Urinary bladder (tissue), 3 donors: ENCODE results near the gene EML5.

GRCh38 chr14:81449829-81450415 lies 49.8 kb upstream of the STON2 start:
- PRO-cap, result no peak
- RAMPAGE, long total RNA, result start-site peak on the minus strand at chr14:81450117-81450138, 31 and 79 reads in 2 replicates

DNA sequence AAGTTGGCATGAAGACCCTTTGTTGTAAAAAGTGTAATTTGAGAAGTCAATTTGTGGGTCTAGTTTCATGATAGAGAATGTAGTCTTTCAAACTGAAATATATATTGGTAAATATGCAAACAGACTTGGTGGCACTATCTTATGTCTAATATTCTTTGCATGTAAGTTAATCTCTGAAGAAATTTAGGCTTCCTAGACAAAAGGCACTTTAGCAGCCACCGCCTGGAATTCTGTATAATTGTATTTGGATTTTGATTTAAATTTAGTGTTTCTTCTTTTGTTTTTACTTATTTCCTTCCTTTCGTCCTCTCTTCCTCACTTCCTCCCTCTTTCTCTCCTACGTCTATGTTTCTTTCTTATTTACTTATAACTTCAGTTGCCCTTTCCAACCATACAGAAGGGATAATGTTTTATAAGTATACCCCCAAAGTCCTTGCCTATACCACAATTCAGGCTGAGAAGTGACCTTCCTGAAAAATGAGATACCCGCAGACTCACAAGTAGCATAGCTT lies 215.6 kb upstream of the SEL1L start:
- PRO-cap, result no peak
- RAMPAGE, long total RNA, result no peak

DNA sequence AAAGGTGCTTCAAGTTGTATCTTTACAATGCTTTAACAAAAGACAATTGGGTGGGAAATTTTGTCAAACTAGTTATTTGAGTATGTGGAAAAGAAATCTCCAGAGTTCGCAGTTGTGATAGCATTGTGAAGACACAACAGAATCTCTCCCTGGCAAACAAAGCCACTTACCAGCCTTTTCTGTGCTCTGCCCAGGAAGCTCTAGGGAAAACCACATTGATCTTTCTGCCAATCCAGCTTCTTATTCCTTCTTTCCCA lies 166.2 kb upstream of the FLRT2 start:
- PRO-cap, result no peak
- RAMPAGE, long total RNA, result no peak

DNA sequence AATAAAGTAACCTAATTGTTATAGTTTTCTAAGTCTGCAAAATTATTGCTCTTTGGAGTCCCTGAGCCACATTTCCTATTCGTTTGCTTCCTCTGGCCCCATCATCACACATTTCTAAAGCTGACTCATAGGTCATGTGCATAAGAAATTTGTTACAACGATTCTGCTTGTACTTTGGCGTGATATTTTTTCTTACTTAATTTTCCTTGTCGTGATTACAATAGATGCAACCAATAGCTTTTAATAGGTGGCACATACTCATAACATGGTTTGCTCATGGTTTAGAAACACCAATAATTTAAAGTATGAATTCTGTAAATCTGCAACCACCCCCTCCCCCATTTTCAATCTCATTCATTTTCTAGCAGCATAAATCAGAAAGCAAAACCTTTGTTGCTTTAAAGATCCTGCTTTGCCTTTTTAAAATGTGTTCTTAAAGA lies 1.8 kb upstream of the FLRT2 start:
- PRO-cap, result no peak
- RAMPAGE, long total RNA, result no peak

GRCh38 chr14:85536236-85537232 lies 6.6 kb downstream of the FLRT2 start:
- PRO-cap, result no peak
- RAMPAGE, long total RNA, result no peak

DNA sequence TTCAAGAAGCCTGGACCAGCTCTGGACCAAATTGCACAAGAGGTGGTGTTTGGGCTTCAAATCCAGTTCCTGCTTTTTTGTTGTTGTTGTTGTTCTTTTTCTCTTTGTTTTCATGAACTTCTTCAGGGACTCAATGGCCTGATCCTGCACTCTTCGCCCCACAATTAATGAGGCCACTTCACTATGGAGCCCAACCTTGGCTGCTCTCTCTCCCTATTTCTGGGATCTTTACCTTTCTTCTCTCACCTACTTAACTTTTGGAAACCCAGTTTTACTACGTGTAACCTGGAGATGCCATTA lies 38.5 kb downstream of the FLRT2 start:
- PRO-cap, result no peak
- RAMPAGE, long total RNA, result no peak

DNA sequence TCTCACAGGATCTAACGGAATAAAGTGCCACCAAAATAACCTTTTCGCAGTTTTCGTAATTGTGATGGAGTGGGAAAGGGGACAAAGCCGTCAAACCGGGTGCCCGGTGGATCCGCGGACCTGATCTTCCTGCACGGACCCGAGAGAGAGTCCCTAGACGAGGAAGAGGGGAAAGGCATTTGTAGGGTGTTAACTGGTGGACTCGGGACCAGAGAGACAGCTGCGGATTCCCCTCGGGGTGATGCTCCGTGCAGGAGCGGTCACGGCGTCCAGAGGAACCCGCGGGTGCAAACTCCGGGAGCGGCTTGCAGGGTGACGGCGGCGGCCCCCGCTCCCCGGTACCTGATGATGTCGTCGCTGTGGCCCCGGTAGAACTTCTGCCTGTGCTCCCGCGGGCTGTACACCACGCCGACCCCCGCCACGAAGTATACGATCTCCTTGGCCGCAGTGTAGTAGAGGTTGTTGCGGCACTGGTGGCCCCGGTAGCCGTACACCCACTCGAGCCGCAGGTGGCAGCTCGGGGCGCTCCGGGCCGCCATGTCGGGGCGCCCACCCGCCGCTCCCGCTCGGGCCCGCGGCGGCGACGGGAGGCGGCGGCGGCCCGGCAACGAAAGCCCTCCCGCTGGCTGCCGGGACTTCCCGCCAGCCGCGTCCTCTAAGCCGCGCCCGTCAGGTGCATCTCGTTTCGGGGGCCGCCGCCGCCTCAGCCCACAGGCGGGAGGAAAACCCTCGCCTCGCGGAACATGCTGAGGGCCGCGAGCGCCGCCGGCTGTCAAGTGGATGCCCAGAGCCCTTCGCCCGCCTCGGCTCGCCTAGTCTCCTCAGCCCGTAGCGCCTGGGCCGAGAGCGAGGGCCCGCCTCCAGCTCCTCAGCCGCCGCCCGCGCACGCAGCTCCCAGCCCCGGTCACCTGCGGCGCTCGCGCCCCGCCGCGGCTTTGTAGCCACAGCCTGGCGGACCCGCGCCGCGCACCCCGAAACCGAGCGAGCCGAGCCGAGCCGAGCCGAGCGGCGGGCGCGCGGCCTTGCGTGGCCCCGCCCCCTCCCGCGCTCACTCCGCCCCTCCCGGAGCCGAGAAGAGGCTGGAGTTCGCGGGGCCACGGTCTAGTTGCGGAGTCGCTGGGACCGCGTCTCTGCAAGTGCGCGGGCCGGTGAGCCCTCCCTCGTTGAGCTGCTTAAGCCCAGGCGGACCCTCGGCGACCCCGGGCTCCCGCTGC lies at the start of gene EML5:
Gene EML5, minus strand, starts transcription at position 989 of the 1,214 bp plus-strand sequence.
- PRO-cap, result bidirectional peak, plus-strand start at position 1,104 of the sequence, minus-strand start at position 910 of the sequence
- RAMPAGE, long total RNA, result no peak

- PRO-cap, result no peak
- RAMPAGE, long total RNA, result no peak
Observed at GRCh38 chr14:88829091-88829717, 4.8 kb downstream of the TTC8 start.

DNA sequence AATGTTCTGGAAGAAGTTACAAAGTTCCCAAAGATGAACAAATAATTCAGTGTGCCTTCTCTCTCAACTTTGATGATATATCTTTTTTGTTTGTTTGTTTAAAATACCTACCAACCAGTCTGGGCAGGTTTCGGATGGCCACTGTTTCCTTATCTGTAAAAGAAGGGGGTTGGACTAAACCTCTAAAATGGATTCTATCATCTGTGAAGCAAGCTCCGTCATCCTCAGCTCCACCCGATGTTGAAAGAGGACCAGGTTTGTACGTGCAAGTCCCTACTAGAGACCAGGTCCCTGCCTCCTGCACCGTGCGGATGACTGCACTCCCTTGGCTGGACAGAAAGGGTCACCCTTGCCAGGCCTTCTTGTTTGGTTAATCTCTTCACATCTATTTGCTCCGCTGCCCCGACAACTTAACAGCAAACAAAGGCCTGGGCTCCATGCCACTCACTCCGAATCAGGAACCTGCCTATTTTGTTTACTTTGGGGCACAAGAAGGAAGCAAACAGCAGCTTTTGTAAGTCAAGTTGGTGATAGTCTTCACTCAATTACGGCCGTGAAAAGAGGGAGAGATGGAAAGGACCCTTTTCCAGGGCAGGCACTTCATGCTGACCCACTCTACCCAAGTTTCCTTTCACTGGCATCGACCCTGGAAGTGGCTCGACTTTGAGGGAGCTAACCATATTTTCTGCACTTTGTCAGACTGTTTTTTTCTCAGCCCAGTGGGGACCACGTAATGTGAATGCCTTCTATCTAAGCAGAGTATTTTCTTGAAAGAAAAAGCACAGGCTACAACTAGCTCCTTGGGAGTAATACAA lies 202.8 kb downstream of the FOXN3 start:
- PRO-cap, result no peak
- RAMPAGE, long total RNA, result no peak

GRCh38 chr14:89292095-89292775 lies 124.8 kb downstream of the FOXN3 start:
- PRO-cap, result no peak
- RAMPAGE, long total RNA, result no peak

DNA sequence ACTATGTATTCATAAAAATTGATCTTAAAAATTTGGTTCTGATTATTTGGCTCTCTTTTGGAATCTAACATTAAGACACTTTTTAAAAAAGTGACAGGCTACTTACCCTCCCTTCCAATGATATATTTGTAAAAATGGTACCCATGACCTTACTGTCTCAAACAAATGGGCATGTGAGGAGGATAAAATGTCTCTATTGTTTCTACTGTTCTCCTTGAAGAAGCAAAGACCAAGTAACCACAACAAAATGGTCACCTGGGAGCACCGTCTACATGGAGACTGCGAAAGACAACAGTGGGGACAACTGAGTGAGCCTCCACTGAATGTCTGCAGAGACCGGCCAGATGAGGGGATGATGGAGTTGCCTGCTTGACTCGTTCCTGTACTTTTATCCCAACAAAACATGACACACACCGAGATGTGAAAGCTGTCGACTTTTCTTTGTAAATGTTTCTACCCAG lies 67.0 kb downstream of the FOXN3 start:
- PRO-cap, result no peak
- RAMPAGE, long total RNA, result no peak

GRCh38 chr14:89352030-89352575 lies 64.9 kb downstream of the FOXN3 start:
- PRO-cap, result no peak
- RAMPAGE, long total RNA, result no peak

DNA sequence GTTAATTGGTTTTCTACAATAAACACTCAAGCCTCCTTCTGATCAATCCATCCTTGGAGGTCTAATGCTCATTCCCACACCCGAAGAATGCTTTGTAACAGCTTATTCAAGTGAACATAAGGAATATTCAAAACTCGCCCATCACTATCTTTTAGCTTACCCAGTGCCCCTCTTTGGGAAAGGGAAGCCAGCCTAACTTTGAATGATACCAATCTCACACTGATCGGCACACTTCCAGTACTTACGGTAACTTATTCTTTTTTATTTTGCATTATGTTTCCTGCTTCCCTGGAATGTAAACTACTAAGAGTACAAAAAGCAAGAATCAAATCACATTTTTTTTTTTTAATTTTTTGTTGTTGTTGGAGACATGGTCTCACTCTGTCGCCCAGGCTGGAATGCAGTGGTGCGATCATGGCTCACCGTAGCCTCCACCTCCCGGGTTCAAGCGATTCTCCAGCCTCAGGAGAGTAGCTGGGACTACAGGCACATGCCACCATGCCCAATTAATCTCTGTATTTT lies 14.1 kb downstream of the FOXN3 start:
- PRO-cap, result no peak
- RAMPAGE, long total RNA, result no peak

DNA sequence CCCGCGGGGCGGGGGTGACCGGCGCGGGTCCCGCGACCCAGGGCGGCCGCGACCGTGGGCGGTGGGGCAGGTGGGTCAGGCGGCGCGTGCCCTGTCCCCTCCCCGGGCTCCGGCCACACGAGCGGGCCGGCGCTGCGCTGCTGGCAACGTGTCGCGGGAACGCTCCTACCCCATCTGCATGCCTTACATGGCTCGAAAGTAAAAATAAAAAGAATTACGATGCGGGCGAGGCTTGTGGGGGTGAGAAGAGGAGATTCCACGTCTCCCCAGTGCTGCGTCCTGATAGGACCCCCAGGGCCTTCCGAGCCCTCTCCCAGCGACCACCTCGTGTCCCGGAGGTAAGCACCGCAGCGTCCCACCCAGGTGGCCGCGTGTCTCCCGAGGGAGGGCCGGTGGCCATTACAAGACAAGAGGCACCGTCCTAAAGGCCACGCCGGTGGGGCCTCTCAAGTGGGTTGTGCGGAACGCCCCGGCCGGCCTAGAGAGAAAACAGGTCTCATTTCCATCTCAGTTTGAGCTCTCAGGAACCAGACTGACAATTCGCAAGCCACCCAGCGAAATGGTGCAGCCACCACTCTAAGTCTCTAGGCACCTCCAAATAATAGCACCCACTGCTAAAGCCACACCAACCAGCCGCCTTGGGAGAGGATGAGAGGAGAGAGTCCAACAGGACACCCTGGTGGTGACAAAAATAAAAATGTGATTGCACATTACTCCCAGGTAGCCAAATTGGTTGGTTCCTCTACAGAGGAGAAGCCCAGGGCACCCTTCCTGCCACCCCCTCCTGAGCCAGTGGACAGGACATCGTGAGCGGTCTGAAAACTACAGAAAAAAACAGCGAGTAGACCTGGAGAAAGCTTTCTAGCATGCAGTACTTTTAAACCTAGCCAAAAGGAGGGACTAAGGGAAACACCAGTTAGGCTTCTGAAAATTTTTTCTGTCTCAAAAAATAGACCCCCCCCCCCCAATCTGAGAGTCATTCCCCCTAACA lies 721 bp upstream of the FOXN3 start:
- PRO-cap, result bidirectional peak, plus-strand start at position 235 of the sequence, minus-strand start at position 112 of the sequence
- RAMPAGE, long total RNA, result no peak

DNA sequence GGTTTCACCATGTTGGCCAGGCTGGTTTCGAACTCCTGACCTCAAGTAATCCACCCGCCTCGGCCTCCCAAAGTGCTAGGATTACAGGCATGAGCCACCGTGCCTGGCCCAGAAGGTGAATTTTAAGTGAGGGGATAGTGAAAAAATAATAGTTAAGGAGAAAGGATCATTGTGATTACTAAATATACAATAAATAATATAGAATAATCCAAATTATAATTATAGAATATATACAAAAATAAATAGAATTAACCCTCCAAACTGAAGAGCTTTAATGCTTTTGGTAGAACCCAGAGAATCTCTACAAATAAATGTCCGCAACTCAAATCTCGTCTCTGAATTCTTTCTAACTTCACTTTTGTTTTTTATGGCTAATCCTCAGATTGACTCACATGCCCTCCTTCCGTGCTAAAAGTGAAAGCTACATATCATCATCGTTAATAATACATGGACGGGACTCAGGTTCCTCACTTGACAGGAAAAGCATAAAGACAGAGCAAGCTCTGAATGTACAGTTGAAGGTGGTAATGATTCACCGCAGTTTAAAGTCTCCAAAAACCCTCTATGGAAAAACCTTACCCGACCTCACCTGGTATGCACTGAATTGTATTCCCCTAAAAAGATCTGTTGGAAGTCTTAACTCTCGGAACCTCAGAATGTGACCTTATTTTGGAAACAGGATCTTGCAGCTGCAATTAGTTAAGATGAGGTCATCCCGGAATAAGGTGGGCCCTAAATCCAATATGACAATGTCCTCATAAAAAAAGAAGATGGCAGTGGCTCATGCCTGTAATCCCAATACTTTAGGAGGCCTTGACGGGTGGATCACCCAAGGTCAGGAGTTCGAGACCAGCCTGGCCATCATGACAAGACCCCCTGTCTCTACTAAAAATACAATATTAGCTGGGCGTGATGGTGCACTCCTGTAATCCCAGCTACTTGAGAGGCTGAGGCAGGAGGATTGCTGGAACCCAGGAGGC lies 147.3 kb upstream of the FOXN3 start:
- PRO-cap, result no peak
- RAMPAGE, long total RNA, result no peak

DNA sequence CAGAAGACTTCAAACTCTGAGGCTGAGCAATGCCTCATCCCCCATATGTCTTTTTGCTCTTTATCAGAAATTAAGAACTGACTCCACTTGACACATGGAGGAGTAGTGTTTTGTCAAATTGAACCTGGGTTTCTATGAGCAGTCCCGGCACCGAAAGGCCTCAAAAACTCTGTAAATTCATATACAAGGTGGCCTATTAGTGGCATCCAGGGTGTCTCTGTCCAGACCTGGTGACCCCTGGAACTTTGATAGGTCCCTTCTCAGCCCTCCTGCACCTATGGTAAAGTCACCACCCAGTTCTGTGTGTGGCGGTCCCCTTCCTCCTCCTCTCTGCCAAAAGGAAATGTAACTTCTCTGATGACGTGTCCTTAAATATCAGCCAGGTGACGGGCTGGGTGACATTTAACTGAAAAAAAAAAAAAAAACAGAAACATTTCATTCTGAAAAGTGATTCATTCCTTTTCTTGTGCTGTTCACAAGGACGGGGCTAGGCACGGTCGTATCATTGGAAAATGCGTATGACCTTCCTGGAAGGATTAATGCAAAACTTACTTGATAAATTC lies 204.0 kb upstream of the FOXN3 start:
- PRO-cap, result unidirectional peak, minus-strand start at position 332 of the sequence
- RAMPAGE, long total RNA, result no peak

DNA sequence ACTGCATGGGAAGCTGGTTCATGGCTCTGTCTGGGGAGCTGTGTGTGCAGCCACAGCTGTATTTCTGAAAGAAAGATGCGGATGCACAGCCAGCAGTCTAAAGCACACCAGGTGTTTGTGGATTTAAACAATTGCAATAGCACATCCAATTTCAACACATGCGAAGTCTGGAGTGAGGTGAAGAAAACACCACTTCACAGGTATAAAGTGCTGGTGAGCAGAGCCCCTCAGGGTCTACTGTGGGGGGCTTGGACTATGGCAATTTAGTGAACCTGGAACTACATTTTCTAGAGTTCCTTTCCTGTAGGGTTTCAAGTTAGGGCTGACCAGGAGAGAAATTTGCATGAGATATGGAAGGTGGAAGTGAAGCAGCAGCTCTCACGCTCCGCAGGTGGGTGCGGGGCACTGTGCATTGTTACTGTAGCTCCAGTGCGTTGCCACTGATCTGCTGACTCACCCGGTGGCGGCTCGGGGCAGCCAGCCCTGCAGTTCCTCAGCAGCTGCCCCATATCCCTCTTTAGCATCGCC lies 181.1 kb downstream of the EFCAB11 start:
- PRO-cap, result no peak
- RAMPAGE, long total RNA, result no peak

DNA sequence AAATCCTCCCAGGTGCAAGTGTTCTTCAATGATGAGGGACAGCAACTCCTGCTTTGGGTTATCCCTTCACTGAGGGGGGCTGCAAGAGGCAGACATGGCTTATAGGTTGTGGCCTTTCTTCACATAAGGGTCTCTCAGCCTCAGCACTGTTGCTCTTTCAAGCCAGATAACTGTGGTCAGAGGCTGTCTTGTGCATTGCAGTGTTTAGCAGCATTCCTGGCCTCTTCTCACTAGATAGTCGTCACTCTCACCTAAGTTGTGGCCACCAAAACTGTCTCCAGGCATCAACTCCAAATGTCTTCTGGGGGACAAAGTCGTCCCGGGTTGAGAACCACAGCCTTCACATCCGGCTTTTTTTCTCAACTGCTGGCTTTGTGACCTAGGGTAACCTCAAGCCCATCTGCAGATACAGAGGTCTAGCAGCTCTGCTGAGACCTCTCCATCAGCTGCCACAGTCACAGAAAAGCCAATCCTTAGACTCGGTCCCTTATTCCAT lies 180.6 kb downstream of the EFCAB11 start:
- PRO-cap, result no peak
- RAMPAGE, long total RNA, result no peak

GRCh38 chr14:89911228-89912123 lies 43.1 kb downstream of the EFCAB11 start:
- PRO-cap, result no peak
- RAMPAGE, long total RNA, result no peak

DNA sequence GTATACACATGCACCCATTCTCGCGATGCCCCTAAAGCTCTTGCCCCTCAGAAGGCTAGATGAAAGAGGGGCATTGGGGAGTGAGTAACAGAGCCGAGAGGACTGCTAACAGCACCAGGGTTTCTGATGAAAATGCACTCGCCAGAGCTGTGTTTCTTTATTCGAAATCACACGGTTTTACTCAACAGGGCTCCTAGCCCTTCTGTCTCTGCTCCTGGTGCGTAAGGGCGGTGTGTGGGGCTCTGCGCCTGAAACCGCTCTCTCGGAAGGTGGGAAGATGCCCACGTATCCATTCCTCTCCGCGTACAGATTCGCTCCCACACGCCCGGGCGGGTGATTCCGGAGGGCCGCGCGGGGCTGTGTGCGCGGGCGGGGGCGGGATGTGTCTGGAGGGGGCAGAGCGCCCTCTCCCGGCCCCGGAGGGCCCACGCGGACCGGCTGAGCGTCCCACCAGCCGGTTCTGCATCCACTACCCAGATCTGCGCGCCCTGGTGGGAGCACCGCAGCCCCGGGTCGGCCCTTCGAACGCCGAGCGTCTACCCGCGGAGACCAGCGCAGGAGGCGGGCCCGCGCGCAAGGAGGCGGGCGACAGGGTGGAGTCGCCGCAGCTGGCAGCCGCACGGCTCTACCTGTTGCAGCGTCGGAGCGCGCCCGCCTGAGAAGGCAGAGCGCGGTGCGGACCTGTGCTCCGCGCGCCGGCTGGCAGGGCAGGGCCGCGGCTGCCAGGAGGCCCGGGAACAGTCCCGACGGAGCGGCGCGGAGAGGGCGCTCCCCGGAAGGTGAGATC lies 1.5 kb upstream of the KCNK13 start:
- PRO-cap, result no peak
- RAMPAGE, long total RNA, result no peak